Non-pigmented ciliary epithelial cell (primary cell): ENCODE data around the gene FGD3.

- RRBS = no CpG with 5 or more reads among the region's 4 CpGs
These were observed 5.7 kb downstream of the IARS1 start for GRCh38 chr9:92287697-92288290.

GRCh38 chr9:92310457-92310839, 14.7 kb downstream of the NOL8 start:
- RRBS = no CpG with 5 or more reads among the region's 2 CpGs

DNA sequence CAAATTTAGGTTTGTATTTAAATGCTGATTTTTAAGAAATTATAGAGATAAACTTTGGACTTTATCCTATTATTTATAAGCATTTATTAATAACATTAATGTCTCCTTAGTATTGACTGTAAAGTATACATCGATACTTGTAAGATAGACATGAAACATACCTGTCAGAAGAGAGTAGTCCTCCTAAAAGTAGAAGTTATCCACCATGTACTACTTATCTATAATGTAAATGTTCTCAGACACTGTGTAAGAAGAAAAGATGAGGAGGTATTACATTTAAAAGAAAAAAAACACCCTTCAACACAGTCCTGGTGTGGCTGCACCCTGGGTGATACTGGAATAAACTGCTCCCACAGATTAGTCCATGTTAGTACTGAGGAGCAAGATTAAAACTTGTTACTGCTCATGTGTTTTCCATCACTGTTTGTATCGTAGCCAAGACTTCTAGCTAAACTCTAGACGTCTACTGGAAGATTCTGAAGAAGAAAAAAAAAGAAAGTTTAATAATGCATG, 53.6 kb downstream of the ECM2 start:
- RRBS = no CpG with 5 or more reads among the region's 3 CpGs

- RRBS = no CpG with 5 or more reads among the region's 10 CpGs
These were observed 19.1 kb downstream of the IPPK start for GRCh38 chr9:92650688-92651437.

GRCh38 chr9:92722569-92723694, 41.7 kb downstream of the BICD2 start:
- RRBS = no CpG with 5 or more reads among the region's 18 CpGs

DNA sequence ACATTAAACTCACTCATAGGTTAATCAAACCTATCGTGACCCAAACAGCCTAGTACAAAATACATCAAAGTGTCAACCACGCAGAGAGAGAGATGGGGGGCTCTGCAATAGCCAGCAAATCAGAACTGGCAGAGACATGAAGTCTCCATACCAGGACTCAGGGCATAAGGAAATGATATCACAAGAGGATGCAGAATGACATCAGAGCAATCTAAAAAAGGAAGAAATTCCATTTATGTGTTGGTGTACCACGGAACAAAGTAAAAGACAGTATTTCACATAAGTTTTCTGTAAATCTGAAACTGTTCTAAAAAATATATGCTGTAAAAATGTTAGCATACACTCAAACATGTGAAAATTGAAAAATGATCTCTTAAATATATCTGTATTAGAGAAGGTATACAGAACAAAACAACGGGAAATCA, 24.6 kb downstream of the BICD2 start:
- RRBS = no CpG with 5 or more reads among the region's 4 CpGs

DNA sequence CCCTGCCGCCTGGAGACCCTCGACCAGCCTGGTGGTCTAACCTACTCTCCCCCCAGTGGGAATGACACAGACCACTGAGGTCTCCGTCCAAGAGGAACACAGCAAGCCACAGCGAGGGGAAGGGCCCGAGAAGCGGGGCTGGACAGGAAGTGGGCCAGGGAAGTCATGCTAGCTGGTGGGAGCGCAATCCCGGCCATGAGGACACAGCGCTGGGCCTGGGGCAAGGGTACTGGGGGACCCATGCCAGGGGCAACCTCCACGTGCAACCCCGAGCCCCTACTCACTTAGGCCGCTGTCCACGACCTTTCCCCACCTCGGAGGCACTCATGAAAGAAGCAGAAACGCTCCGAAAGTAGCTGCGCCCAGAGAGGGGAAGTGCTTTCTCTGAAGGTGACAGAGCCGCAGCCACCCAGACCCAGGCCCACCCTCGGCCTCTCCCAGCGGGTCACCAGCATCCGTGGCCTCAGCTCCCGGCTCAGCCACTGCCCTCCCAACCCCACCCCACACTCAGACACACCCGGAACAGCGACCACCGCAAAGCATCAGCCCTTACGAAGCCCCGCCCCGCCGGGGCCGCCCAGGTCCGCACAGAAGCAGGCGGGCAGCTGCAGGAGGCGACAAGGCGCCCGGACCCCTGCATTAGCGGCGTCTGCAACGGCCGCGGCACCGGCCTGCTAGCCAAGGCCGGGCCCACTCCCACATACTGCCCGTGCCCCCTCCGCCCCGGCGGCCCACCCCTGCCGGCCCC, 799 bp downstream of the BICD2 start:
- RRBS = 2% methylated on average over 24 of the region's 47 CpGs

DNA sequence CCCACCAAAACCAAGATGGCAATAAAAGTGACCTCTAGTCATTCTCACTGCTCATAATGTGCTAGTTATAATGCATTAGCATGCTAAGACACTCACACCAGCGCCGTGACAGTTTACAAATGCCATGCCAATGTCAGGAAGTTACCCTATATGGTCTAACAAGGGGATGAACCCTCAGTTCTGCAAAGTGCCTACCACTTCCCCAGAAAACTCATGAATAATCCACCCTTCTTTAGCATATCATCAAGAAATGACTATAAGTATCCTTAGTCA, 4.6 kb upstream of the BICD2 start:
- RRBS = no CpG with 5 or more reads among the region's 2 CpGs

DNA sequence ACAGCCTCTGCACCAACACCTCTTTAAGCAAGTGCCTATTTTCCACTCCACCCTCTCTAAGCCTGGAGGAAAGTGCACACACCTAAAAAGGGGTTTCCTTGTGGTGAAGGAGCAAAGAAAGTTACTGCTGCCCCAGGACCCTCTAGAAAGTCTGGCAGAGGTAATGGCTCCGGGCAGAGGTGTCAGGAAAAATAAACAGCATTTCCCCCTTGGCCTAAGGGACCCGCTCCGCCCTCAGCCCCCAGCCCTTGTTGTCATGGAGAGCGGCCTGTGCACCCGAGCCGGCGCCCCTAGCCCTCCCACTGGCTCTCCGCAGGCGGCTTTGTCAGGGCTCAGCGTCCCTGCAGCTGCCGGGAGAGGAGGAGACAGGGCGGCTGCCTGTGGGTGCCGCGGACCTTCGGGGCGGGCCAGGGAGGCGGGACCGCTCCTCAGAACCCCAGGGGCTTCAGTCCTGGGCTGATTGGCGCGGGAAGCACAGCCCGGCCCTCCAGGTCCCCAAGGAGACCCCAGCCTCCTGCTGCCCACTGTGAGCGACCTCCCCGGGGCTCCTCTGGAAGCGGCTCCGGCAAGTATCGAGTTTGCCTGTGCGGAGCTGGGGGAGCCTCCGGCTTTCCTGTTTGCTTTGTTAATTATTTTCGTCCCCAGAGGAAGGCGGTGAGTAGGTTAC, at the start of gene FGD3:
Gene FGD3 (plus strand): TSS at position 448 of the 667 bp plus-strand sequence.
- RRBS = 3% methylated on average over 13 of the region's 30 CpGs

DNA sequence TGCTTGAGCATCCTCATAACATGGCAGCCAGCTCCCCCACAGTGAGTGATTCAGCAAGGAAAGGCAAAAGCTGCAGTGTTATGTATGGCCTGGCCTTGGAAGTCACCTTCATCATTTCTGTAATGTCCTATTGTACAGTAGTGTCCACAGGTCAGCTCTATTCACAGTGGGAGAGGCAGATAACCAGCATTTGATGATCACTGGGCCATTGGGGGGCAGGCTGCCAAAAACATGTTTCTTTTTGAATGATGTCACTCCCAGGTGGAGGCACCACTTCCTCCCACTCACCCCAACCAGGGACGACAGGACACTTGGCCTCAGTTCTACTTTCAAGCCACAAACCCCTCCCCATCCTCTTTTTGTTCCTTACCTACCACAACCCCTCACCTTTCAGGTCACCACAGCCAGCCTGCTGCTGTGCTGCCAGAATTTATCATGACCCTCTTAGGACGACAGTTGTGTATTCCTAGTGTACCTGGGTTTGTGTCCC, 14.6 kb downstream of the FGD3 start:
- RRBS = no CpG with 5 or more reads among the region's 2 CpGs

GRCh38 chr9:92963683-92964802, 16.7 kb downstream of the FGD3 start:
- RRBS = no CpG with 5 or more reads among the region's 27 CpGs

GRCh38 chr9:93093323-93093934, 2.6 kb upstream of the CARD19 start:
- RRBS = no CpG with 5 or more reads among the region's 10 CpGs

- RRBS = 43% methylated on average over 3 of the region's 20 CpGs
These were observed 7.1 kb downstream of the NINJ1 start for GRCh38 chr9:93126797-93127415.

- RRBS = 2% methylated on average over 22 of the region's 100 CpGs
These were observed 1.4 kb downstream of the WNK2 start for GRCh38 chr9:93185027-93186148.

GRCh38 chr9:93281911-93282494, 98.1 kb downstream of the WNK2 start:
- RRBS = no CpG with 5 or more reads among the region's 1 CpG

- RRBS = 49% methylated on average over 4 of the region's 24 CpGs
These were observed 113.7 kb downstream of the WNK2 start for GRCh38 chr9:93297551-93298107.

DNA sequence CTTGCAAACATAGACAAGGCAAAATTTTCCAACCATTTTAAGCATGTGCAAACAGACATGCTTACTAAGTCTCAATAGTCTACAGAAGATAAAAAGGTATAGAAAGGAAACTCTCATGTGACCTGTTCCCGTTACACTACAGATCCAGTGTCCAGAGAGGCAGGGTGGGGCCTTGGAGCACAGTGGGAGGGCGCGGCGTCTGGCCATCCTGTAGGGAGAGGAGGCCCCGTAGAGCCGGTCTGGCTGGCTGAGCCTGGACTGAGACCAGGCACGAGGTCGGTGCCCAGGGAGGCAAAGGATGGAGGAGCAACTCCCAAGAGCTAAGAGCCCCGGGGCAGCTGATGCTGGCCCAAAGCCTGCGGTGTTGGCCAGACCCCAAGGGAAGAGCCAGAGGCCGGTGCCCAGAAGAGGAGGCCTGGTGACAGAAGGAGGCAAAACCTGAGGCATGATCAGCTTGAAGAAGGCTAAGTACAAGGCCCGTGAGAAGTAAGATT, 109.1 kb upstream of the FAM120A start:
- RRBS = 57% methylated on average over 3 of the region's 12 CpGs

- RRBS = no CpG with 5 or more reads among the region's 16 CpGs
These were observed 58.0 kb upstream of the PHF2 start for GRCh38 chr9:93518258-93518944.

DNA sequence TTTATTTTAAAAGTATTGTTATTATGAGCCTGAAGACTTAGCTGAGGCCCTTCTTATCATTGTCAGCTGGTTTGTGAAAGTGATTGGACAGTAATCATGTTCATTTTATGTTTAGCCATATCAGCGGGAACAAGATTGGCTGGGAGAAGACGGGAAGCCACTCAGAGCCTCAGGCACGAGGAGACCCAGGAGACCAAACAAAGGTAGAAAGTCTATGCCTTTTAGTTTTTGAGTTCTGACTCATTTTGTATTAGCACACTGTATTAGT, 49.4 kb upstream of the PHF2 start:
- RRBS = no CpG with 5 or more reads among the region's 3 CpGs

DNA sequence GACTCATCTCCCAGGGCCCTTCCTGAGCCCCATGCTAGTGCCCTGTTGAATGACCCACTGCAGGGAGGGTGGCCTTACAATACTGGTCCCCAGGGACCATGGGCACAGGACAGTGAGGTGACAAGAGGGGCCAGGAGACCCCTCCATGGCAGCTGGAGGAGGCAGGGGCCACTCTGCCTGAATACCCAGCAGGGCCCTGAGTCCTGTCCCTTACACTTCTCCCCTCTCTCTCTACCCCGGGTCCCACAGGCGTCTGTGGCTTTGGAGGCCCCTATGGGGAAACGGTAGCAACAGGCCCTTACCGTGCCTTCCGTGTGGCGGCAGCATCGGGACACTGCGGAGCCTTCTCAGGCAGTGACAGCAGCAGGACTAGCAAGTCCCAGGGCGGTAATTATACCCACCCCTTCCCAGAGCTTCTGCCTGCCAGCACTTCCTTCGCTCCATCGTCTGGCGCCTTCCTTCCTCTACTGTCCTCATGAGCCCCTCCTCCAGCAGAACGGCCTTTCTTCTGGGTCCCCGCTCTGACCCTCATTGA, 18.0 kb upstream of the PHF2 start:
- RRBS = no CpG with 5 or more reads among the region's 14 CpGs